H7 (cell line): ENCODE measurements around a stretch of chr20.

- RAMPAGE, long total RNA: no peak
Measured at GRCh38 chr20:63569748-63570318, 4.2 kb downstream of the HELZ2 start.

GRCh38 chr20:63588074-63588648 is 14.1 kb upstream of the HELZ2 start:
- RAMPAGE, long total RNA: no peak

DNA sequence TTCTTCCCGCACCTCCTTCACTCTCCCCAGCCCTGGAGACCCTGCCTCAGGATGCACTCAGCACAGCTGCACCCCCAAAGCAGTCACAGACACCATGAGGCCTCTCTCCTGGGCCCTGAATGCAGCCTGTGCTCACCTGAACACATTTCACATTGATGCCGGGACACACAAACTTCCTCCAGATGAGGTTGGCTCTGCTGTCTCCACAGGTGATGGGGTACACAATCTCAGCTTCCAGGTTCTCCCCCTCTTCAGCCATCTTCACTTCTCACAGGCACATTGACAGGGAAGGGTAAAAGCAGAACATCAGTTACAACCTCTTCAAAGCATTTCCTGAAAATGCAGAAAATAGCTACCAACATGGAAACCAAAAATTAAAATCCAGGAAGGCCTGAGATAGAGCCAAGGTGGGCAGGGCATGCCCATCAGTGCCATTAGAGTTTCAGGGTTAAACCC is 24.0 kb downstream of the GMEB2 start:
- RAMPAGE, long total RNA: no peak

DNA sequence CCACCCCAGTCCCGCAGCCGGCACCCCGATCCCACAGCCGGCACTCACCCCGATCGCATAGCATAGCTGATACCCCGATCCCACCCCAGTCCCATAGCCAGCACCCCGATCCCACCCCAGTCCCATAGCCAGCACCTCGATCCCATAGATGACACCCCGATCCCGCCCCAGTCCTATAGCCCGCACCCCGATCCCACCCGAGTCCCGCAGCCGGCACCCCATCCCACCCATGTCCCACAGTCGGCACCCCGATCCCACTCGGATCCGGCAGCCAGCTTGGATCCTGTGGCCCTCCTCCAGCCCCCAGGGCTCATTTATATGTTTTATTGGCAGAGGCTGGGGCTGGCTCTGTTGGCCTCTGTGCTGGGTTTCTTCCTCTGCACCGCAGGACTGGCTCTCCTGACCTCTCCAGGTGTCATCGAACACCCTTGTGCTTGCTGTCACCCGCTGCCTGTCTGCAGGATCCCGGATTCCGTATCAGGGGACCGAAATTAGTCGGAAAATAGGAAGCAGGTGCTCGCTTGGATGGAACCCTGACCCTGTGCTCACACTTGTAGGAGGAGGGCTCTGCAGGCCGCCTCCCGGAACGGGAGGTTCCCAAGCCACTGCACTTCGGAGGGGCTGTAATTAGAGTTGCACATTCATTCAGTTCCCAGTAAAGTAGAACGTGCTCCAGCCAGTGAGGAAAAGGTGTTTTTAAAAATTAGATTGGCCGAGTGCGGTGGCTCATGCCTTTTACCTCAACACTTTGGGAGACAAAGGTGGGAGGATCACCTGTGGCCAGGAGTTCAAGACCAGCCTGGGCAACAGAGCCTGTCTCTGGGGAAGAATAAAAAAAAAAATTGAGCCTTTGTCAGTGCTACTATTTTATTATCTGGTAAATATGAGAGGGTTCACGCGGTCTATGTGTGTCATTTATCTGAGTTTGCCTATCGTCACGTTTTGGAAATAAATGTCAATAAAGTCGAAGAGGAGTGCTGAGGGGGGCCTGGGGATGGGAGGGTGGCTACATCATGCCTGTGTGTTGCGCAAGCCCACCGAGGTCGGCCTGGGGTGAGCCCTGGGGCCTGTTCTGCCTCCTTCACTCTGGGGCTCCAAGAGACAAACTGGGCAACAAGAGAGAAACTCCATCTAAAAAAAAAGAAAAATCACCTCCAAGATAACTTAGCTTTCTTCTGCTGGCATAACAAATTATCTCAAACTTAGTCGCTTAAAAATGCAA is 1.4 kb upstream of the GMEB2 start:
- RAMPAGE, long total RNA: no peak

- RAMPAGE, long total RNA: no peak
Measured at GRCh38 chr20:63635208-63635711, 8.4 kb upstream of the GMEB2 start.

- RAMPAGE, long total RNA: no peak
Measured at GRCh38 chr20:63686298-63687397, 9.8 kb upstream of the TNFRSF6B start.

GRCh38 chr20:63694397-63695080 is 1.9 kb upstream of the TNFRSF6B start:
- RAMPAGE, long total RNA: no peak

GRCh38 chr20:63697059-63697499 is 627 bp downstream of the TNFRSF6B start:
- RAMPAGE, long total RNA: no peak

DNA sequence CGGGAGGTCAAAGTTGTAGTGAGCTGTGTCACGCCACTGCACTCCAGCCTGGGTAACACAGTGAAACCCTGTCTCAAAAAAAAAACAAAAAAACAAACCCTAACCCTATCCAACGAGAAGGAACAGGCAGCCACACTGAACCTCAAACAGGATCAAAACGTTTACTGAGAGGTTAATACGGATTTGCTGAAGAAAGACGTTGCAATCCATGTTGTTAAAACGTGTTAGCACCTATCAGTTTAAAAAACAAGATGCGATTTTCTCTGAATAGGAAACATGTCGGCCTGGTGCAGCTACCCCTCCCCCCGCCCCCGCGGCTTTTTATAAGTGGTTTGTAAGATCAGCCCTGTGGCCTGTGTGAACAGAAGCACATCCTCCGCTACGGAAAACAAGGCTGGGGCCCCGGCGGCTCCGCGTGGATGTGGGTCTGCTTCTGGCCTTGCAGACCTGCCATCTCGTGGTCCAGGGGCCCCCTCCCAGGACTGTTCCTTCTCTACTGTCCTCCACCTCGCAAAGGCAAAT is 11.3 kb downstream of the SLC2A4RG start:
- RAMPAGE, long total RNA: no peak

GRCh38 chr20:63787754-63788181 is 43.3 kb downstream of the ZBTB46 start:
- RAMPAGE, long total RNA: no peak

- RAMPAGE, long total RNA: no peak
Measured at GRCh38 chr20:63810738-63811300, 20.2 kb downstream of the ZBTB46 start.

DNA sequence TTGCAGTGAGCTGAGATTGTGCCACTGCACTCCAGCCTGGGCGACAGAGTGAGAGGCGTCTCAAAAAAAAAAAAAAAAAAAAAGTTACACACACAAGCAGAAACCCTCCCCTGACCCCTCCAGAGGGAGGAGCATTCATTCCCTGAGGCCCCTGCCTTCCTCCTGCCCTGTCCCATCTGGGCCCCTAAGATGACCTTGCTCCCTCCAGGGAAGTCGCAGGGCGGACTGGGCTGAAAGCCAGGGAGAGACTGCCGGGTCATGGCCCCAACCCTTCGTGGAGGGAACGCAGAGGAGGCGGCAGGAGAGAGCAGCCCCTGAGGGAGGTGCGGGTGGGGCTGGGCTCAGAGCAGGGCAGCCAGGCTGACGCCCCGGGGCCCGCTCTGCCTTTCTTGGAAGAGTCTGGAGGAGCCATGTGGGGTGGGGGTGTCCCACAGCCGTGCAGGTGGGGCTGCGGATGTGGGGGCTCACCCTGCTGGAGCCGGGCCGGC is 15.0 kb upstream of the ZBTB46 start:
- RAMPAGE, long total RNA: no peak

DNA sequence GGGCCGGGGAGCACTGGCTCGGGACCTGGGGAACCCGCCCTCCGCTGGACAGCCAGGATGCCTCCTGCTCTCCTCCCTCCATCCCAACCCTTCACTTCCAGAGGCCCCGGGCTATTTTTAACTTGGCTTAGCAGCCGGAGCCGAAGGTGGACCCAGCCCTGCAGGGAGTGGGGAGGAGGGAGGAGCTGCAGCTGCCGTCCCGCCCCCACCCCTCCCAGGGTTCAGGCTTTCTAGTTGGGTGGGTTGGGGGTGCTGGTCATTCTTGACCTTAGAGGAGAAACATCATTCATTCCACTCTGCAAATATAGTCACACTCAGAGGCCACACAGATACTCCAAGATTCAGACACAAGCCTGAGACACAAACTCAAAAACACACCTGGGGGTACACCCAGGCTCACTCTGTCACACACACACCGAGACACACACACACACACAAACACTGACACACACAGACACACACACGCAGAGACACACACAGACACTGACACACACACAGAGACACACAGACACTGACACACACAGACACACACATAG is 14.7 kb upstream of the ABHD16B start:
- RAMPAGE, long total RNA: no peak

- RAMPAGE, long total RNA: no peak
Measured at GRCh38 chr20:63878762-63879306, 13.8 kb downstream of the TPD52L2 start.

- RAMPAGE, long total RNA: no peak
Measured at GRCh38 chr20:63882648-63883157, 12.2 kb upstream of the DNAJC5 start.

DNA sequence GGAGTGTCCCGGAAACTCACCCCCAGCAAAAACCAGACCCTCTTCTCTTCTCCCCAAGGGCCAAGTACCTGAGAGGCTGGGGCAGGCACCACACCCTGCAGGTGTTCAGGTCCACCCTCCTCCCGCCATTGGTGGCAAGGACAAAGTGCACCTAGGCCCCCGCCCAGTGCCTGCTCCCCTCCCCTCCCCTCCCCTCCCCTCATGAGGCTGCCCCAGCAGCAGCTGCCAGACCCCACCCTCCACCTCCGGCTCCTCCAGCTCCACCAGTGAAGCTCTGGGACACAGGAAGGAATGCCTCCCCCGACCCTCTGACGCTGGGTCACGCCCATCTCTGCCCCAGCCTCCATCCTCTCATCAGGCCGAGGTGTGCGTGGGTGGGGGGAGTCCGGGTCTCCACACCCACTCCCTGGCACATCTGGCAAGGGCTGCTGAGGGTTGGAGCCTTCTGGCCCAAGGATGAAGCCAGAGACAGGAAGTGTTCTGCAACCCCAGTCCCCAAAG is 1.5 kb upstream of the UCKL1 start:
- RAMPAGE, long total RNA: no peak

GRCh38 chr20:64091639-64092471 is 7.7 kb upstream of the LKAAEAR1 start:
- RAMPAGE, long total RNA: no peak

DNA sequence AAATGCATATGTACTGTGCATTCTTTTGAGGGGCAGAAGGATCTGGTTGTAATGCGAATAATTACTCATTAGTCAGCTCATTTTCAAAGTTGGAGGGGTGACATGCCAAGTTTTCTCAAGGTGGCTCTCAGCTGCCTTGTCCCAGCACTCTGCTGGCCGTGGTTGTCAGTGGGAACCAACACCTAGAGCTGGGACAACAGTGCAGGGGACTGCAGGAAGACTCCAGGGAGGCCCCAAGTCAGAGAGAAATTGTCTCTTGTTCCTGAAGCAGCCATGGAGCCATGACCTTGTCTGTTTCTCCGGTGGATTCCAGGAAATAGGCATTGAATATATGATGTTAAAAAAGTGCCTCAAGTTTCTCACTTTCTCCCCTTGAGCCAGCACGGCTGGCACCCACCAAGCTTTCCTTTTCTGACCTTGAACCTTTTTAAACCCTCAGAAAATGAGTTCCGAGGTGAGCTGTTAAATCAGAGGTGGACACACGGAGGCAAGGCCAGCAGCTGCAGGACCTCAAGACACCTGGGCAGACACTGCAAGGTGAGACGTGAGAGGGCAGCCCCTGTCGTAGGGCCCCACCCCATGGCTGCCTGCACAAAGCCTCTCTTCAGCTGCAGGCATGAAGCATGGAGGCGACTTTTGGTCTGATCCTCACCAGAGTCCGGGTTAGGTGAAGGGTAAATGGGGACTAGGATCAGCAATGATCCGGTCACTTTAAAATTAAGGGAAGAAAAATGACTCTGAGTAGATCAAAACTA is 25.5 kb downstream of the MYT1 start:
- RAMPAGE, long total RNA: no peak

DNA sequence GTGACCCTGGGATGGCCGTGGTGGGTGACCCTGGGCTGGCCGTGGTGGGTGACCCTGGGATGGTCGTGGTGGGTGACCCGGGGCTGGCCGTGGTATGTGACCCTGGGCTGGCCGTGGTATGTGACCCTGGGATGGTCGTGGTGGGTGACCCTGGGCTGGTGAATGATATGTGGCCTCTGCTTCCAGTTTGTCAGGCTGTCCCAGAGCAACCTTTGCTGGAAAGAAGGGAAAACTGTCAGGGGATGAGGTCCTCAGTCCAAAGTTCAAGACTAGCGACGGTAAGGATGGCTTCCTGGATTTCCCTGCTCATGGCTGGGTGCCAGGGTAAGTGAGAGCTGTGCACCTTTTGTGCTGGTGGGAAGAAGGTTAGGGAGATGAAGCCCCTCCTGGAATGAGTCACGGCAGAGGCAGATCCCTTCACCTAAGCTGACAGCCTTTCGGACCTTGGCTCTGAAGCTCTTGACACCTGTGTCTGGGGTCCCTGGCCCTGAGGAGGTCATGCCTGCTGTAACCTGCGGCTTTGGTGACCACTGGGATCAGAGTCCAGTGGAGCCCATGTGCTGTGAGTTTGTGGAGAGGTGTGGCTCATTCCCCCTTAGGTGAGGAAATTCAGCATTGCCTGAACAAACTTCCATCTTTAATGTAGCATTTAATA is 19.1 kb upstream of the PCMTD2 start:
- RAMPAGE, long total RNA: no peak

GRCh38 chr20:64264976-64265642 is 9.6 kb downstream of the PCMTD2 start:
- RAMPAGE, long total RNA: no peak